WTC11 (cell line): ENCODE measurements around a stretch of chr1.

GRCh38 chr1:93676409-93676974 lies 5.1 kb downstream of the BCAR3 start:
- PRO-cap, result no peak

GRCh38 chr1:93680398-93680619 lies 1.3 kb downstream of the BCAR3 start:
- PRO-cap, result no peak

- PRO-cap, result bidirectional peak, plus-strand start at chr1:93681229, minus-strand start at chr1:93681191
Observed at GRCh38 chr1:93680620-93681503, 775 bp downstream of the BCAR3 start.

DNA sequence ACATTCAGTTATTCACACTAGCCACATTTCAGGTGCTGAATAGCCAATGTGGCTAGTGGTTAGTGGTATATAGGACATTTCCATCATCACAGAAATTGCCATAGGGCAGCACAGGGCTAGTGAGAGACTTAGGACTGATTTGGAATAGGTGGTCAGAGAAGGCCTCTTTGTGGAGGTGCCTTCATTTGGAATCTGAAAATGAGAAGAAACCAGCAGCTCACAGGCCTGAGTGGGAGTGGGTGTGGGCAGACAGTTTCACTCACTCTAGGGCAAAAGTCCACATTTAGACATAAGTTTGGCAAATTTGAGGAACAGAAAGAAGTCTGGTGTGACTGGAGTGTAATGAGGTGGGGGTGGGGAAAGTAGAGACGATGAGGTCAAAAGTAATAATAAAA lies 22.3 kb upstream of the BCAR3 start:
- PRO-cap, result no peak

- PRO-cap, result no peak
Observed at GRCh38 chr1:93811622-93812098, 67.3 kb downstream of the DNTTIP2 start.

DNA sequence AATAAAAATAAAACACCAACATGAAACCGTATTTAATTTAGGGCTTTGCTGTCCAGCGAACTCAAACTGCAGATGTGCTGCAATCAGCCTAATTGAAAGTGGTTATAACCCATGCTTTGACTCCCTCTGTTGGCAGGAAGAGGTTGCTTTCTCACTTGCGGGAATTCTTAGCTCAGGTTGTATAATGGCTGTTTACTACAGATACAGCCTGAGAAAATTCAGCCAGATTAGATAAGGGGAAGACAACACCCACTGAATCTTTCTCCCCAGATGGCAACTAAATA lies 34.7 kb downstream of the DNTTIP2 start:
- PRO-cap, result no peak

- PRO-cap, result no peak
Observed at GRCh38 chr1:93876096-93877262, 2.5 kb downstream of the DNTTIP2 start.

DNA sequence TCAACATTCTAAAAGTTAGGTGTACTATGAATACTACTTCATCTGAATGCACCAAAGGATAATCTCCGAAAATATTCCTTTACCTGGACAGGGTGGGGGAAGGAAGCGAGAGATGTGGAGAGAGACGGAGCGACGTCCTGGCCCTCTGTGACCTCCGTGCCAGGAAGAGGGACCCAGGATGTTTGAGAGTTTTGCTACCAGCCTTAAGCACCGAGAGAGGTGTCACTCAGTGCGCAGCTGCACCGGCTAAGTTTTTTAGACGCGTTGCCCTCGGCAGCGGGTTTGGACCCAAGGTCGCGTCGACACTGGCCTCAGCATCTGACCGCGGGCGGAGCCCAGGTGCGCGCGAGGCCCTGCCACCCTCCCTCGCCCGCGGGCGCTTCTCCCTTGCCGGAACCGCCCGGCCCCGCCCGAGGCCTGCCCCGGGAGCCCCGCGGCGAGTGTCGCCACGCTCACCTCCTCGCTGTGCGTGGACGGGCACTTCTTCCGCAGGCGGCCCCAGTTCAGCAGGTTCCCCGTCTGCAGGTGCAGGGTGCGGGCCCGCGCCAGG lies 573 bp downstream of the GCLM start:
- PRO-cap, result bidirectional peak, plus-strand start at position 509 of the sequence, minus-strand start at position 307 of the sequence

DNA sequence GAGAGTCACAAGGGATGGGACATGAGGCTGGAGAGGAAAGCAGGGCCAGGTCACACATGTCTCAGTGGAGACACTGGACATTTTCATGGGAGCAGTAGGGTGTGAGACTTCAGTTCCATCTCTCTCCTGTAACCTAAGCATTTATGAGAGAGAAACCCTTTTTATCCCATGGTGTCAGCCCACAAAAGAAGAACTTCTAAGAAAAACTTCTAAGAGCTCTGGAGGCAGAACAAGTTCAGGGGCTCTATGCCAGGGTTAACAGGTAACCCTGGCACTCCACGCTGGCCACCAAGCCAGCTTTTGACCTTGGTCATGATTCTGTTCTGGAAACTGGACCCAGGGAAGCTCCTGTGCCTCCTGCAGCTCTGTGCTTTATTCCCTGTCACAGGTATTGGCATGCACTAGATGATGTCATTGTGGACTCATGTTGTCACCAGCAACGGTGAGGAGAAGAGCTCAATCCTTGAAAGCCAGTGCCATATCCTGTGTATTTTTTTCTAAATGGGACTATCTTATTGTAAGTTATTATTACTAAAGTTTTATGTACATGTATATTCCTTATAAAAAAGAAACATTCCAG lies 56.6 kb upstream of the GCLM start:
- PRO-cap, result no peak

DNA sequence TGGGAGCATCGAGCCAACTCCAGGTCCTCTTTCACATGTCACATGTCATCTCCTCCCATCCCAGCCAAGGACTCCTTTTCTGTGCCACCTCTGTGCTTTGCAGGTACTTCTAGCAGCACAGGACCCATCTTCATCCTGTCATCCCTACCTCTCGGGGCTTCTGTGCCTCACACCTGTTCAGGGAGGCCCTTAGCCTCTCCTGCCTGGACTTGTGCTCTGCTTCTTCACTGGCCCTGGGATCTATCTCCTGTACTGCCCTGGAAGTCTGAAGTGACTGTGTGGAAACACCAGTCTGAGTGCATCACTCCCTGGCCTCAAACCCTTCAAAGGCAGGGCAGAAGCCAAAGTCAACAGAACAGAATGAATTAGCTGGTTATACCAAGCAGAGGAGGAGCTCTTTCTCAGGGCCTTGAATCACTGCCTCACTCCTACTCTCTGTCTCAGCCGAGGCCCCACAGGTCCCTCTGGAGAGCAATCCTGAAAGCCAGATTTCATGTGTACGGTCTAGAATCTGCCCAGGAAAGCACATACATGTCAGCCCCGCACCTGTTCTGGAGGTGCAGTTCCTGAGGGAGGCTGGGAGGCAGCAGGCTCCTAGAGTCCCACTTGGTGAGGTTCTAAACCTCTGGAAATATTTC lies 98.5 kb downstream of the ABCA4 start:
- PRO-cap, result no peak

DNA sequence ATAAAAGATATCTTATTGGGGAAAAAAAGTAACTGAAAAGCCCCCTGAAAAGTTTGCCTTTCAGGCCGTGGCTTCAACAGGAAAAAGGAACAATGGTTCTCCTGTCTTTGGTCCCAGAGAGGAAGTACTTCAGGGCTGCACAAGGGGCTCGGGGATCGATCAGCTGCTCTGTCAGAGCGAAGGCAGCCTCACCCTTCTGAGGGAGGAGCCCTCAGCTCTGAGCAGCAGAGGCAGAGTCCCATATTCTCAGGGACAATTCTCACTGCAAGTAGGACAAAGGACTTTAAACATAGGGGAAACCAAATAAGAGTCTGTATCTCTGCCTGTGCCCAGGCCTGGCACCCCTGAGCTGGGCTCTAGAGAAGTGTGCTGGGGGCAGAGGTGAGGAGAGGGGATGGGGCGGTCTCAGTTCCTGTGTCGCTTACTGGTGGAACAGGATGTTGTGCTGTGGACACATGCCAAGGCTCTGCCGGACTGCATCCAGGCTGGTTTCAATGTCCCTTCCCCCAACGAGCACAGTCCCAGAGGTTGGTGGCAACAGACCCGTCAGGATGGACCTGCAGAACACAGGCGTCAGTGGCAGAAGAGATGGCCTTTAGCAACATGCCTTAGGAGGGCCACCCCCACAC lies 76.6 kb downstream of the ABCA4 start:
- PRO-cap, result no peak

DNA sequence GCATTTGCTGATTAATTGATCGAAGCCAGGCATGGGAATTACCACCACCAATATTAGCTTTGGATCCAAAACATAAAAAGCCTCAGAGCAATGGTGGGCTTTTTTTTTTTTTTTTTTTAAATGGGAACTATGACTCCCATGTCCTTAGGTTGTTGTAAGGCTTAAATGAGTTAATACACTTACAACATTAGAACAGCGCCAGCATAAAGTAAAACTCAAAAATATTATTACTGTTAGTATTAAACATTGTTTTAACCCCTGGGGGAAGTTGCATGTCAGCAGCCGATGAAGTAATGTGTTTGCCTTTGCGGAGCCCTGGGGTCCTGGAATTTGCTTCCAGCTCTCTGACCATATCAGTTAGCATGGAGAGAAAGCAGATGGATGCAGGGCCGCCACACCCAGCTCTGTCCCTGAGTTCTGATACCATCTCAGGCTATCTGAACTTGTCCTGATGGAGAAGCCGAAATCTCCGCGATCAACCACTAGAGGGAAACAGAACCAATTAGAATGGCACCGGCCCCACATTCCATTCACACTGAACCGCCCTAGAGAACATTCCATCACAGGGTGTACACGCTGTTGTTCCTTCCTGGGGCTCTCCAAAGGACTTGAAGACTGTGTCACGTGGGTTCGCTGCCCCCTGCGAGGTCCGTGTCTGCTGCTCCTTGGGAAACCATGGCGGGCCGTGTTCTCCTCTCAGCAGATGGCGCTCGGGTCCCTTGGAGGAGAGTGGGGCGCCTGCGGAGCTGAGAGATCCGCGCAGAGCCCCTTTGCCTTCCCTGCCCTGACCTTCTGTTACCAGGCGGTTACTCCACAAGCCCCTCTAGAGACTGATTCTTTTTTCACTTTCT lies 75.5 kb downstream of the ABCA4 start:
- PRO-cap, result bidirectional peak, plus-strand start at position 702 of the sequence, minus-strand start at position 419 of the sequence

DNA sequence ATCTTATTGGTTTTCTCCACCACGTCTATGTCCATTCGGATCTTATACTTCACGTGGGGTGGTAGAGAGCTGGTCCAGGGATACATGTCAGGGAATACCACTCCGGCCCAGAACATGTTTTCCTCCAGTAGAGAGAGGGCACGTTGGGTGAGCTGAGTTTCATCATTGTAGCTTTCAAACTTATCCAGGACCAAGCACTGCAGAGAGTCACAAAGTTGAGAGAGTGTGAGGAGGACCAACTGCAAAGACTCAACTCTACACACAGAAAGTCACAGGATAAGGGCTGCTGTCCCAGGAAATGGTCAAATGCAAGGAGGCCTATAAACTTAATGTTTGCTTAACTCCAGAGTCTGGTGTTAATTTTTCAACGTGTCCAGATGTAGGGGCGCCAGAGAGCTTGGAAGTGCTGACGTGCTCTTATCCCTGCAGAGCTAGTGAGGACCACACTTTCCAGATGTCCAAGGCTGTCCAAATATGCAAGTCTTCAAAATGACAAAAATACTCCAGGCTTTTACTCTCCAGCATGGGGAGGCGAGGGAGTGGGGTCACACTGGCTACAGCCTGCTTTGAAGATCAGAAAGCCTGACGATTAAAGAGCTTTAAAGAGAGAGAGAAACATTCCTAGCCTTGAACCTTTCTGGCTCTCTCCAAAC lies 57.7 kb downstream of the ABCA4 start:
- PRO-cap, result no peak

- PRO-cap, result no peak
Observed at GRCh38 chr1:94069357-94070083, 51.4 kb downstream of the ABCA4 start.

GRCh38 chr1:94095859-94096538 lies 24.9 kb downstream of the ABCA4 start:
- PRO-cap, result no peak

GRCh38 chr1:94101163-94101902 lies 19.6 kb downstream of the ABCA4 start:
- PRO-cap, result no peak

GRCh38 chr1:94125640-94125963 lies 4.7 kb upstream of the ABCA4 start:
- PRO-cap, result no peak

GRCh38 chr1:94233448-94233830 lies 3.9 kb downstream of the ARHGAP29 start:
- PRO-cap, result no peak

GRCh38 chr1:94299624-94299930 lies 62.2 kb upstream of the ARHGAP29 start:
- PRO-cap, result no peak

- PRO-cap, result no peak
Observed at GRCh38 chr1:94382069-94382622, 36.0 kb upstream of the ABCD3 start.